B cell (primary cell): Measurements from ENCODE around the genes ZNF418, ZNF606, ZSCAN1, ZNF135, ZNF8, ERVK3-1 and ZNF837.

DNA sequence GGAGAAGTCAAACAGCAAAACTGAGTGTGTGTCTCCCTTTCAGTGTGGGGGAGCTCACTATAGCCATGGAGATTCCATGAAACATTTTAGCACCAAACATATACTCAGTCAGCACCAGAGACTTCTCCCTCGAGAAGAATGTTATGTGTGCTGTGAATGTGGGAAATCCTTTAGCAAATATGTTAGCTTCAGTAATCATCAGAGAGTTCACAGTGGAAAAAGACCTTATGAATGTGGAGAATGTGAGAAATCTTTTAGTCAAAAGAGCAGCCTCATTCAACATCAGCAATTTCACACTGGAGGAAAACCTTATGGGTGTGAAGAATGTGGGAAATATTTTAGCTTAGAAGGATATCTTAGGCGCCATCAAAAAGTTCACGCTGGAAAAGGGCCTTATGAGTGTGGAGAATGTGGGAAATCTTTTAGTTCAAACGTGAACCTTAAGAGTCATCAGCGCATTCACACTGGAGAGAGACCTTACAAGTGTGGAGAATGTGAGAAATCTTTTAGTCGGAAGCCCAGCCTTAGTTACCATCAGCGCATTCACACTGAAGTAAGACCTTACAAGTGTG is 8.3 kb upstream of the ZNF587 start:
- PRO-cap: no peak
- CAGE, long polyA plus RNA: no peak

GRCh38 chr19:57934656-57935714 is at the start of gene ZNF418:
TSS of gene ZNF418 (minus strand) at chr19:57935402.
- PRO-cap: unidirectional peak, minus-strand start at chr19:57935408
- CAGE, long polyA plus RNA: no peak

GRCh38 chr19:58001684-58002632 is 662 bp downstream of the ZNF606 start:
- PRO-cap: bidirectional peak, plus-strand start at chr19:58002192, minus-strand start at chr19:58001995; bidirectional peak, plus-strand start at chr19:58002585, minus-strand start at chr19:58002591
- CAGE, long polyA plus RNA: no peak

DNA sequence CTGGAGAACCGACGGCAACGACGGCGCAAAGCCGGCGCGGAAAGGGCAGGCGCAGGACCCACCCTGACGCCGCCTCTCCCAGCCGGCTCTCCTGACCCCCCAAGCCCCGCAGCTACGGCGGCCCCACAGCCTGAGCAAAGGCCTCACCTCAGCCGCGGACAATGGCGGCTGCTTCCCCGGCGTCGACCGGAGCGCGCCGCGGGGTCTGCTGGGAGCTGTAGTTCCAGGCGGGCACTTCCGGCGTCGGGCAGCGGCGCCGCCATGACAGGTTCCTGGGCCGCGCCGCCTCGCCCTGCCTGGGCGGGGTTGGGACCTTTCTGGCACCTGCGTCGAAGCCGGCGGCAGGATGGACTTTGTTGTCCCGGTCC is at the start of gene ZNF606:
Gene ZNF606, minus strand, starts transcription at position 188 of the 368 bp plus-strand sequence.
- PRO-cap: bidirectional peak, plus-strand start at position 234 of the sequence, minus-strand start at position 163 of the sequence
- CAGE, long polyA plus RNA: start-site peak on the minus strand centred at position 153 of the sequence, 57 bp wide, 176 and 151 reads in 2 replicates; start-site peak on the plus strand centred at position 267 of the sequence, 75 bp wide, 28 and 32 reads in 2 replicates

- PRO-cap: no peak
- CAGE, long polyA plus RNA: no peak
Observed at GRCh38 chr19:58004456-58004933, 1.9 kb upstream of the ZNF606 start.

DNA sequence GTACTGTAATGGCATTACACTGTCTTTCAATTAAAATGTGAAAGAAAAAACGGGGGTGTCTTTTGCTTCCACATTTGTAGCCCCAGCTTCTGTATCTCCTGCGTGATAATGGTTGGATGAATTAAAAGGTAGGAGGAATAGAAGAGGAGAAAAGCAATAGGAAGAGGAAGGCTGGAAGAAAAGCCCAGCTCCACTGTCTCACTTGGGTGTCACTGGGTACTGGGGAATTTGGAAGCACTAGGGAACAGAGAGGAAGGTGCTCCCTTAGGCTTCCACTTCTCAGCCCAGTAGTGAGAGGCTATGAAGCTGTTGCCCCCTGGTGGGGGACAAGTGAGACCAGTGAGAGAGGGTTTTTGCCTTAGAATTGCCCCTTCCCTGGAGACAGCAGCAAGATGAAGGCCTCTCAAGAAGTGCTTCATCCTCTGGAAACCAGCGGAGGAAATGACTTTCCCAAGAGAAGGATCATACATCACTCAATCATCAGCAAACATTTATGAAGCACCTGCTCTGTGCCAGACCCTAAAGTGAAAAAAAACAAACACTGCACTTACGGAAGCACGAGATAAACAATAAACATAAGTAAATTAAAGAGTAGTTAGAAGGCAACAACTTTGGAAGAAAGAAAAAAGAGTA is 4.7 kb upstream of the ZNF606 start:
- PRO-cap: no peak
- CAGE, long polyA plus RNA: no peak

DNA sequence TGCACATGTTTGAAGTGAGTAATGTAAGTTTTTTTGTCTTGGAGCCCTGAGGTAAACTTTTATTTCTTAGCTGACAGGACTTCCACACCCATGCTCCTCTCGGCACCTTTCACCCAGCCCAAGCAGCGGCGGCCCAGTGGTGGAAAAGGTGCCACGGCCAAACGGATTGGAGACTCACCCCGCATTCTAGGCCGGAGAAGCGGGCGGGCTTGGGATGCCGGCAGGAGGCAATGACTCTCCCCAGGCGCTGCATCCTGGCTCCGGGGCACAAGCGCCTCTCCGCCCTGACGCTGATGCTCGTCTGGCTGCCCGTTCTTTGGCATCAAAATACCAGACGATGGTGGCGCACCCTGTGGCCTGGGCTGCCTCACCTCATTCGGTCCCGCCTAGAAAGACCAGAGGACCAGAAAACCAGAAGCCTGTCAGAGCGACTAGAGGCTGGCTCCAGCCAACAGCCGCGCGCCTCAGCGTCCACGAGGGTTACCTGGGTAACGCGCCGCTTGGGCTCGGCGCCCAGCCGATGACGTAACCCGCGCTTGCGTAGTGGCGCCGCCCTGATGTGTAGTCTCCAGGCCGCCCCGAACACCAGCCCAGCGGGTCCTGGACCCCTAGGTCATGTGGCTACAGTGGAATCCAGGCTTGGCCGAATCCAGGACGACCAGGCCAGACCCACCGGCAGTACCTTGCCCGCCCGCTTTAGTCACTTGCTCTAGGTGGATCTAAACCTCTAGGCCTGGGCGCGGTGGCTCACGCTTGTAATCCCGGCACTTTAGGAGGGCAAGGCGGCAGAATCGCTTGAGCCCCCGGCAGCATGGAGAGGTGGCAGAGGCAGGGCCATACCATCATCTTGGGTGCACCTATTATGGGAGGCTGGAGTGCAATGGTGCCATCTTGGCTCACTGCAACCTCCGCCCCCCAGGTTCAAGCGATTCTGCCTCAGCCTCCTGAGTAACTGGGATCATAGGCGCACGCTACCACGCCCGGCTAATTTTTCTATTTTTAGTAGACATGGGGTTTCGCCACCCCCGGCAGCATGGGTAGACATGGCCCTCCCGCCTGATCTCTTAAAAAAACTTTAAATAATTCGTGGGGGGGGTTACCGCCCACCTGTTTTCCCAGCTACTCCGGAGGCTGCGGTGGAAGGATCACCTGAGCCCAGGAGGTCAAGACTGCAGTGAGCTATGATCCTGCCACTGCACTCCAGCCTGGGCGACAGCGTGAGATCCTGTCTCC is 7.1 kb upstream of the ZNF606 start:
- PRO-cap: bidirectional peak, plus-strand start at position 593 of the sequence, minus-strand start at position 396 of the sequence; bidirectional peak, plus-strand start at position 785 of the sequence, minus-strand start at position 793 of the sequence; bidirectional peak, plus-strand start at position 947 of the sequence, minus-strand start at position 936 of the sequence
- CAGE, long polyA plus RNA: no peak

- PRO-cap: bidirectional peak, plus-strand start at chr19:58034025, minus-strand start at chr19:58033798
- CAGE, long polyA plus RNA: no peak
Observed at GRCh38 chr19:58033673-58034655, at the start of gene ZSCAN1. TSS of gene ZSCAN1 (plus strand) at chr19:58034025.

- PRO-cap: bidirectional peak, plus-strand start at chr19:58059346, minus-strand start at chr19:58059166
- CAGE, long polyA plus RNA: no peak
Observed at GRCh38 chr19:58058978-58059384, at the start of gene ZNF135. TSS of gene ZNF135 (plus strand) at chr19:58059282.

DNA sequence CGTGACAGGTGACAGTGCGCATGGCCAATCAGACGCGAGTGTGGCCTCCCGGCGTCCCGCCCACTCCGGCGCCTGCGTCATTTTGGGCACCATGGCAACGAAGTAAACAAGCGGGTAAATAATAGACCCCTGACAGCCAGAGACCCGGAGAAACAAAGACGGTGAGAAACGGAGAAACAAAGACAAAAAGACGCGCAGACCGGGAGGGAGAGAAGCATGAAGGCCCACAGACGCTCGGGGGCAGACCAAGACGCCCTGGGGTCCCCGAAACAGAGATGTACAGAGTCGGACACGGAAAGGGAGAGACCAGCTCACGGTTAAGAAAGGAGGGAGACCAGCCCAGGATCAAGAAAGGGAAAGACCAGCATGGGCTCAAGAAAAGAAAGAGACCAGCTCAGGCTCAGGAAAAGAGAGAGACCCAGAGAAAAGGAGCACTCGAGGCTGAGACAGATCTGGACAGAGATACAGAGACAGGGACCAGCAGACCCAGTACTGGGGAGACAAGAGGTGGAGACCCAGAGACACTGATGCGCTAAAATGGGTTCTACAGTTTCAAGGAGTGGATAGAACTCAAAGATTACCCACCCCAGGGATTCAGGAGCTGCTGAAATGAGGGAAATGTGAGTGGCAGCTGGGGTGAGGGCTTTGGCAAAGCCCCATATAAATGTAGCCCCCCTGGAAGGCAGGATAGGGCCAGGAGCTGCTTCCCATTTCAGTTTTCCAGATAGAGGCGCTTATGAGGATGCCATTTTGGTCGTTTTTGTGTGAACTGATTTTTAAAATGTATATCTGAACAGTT is 496 bp upstream of the ZSCAN18 start:
- PRO-cap: bidirectional peak, plus-strand start at position 185 of the sequence, minus-strand start outside the sequence; bidirectional peak, plus-strand start at position 561 of the sequence, minus-strand start at position 464 of the sequence
- CAGE, long polyA plus RNA: start-site peak on the plus strand centred at position 243 of the sequence, 209 bp wide, 817 and 1,348 reads in 2 replicates

- PRO-cap: no peak
- CAGE, long polyA plus RNA: no peak
Observed at GRCh38 chr19:58118131-58118758, 20.2 kb upstream of the ZSCAN18 start.

GRCh38 chr19:58278388-58279107 is at the start of gene ZNF8:
TSS of gene ZNF8 (plus strand) at chr19:58278955.
- PRO-cap: bidirectional peak, plus-strand start at chr19:58278984, minus-strand start at chr19:58278742
- CAGE, long polyA plus RNA: start-site peak on the minus strand at chr19:58278581-58278636, 17 and 22 reads in 2 replicates; start-site peak on the minus strand at chr19:58278765-58278809, 29 and 16 reads in 2 replicates

DNA sequence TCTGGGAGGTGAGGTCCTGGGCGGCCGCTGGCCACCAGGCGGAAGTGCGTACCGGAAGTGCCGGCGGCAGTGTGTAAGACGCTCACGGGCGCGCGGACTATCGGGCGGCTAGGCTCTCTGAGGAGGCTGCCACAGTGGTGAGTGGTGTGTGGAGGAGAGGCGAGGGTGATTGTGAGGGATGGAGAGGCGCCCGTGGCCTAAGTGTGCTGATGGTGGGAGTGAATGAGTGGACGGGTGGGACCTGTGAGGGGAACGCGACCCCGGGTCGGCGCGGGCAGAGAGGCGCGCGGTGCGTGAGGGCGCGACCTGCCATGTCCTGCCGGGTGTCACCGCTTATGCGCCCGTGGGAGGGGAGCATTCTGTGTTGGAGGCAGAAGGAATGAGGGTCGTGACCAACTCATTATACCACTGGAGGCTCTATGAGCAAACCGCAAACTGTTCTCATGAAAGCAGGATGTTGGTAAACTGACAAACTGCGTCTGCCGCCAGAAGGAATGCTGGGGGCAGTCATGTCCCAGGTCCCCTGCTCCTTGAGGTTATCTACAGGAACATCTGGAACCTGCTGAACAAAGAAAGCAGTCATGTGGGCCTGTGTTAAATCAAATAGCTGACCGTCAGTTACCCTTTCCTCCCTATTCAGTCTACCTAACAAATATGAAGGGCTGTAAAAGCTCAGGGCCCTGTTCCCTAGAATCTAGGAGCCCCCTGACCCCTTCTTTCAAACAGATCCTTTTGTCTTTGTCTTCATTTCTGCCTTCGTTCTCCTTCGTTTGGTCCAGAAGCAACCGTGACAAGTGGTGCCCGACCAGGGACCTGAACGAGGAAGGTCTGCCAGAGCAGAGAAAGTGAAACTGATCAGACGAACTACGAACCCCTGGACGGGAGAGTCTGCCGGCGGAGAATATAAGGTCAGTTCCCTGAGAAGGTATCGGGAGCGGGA is at the start of gene ERVK3-1:
Gene ERVK3-1, plus strand, starts transcription at position 69 of the 940 bp plus-strand sequence.
- PRO-cap: bidirectional peak, plus-strand start at position 69 of the sequence, minus-strand start outside the sequence; bidirectional peak, plus-strand start at position 357 of the sequence, minus-strand start at position 339 of the sequence; bidirectional peak, plus-strand start at position 468 of the sequence, minus-strand start at position 421 of the sequence
- CAGE, long polyA plus RNA: no peak

DNA sequence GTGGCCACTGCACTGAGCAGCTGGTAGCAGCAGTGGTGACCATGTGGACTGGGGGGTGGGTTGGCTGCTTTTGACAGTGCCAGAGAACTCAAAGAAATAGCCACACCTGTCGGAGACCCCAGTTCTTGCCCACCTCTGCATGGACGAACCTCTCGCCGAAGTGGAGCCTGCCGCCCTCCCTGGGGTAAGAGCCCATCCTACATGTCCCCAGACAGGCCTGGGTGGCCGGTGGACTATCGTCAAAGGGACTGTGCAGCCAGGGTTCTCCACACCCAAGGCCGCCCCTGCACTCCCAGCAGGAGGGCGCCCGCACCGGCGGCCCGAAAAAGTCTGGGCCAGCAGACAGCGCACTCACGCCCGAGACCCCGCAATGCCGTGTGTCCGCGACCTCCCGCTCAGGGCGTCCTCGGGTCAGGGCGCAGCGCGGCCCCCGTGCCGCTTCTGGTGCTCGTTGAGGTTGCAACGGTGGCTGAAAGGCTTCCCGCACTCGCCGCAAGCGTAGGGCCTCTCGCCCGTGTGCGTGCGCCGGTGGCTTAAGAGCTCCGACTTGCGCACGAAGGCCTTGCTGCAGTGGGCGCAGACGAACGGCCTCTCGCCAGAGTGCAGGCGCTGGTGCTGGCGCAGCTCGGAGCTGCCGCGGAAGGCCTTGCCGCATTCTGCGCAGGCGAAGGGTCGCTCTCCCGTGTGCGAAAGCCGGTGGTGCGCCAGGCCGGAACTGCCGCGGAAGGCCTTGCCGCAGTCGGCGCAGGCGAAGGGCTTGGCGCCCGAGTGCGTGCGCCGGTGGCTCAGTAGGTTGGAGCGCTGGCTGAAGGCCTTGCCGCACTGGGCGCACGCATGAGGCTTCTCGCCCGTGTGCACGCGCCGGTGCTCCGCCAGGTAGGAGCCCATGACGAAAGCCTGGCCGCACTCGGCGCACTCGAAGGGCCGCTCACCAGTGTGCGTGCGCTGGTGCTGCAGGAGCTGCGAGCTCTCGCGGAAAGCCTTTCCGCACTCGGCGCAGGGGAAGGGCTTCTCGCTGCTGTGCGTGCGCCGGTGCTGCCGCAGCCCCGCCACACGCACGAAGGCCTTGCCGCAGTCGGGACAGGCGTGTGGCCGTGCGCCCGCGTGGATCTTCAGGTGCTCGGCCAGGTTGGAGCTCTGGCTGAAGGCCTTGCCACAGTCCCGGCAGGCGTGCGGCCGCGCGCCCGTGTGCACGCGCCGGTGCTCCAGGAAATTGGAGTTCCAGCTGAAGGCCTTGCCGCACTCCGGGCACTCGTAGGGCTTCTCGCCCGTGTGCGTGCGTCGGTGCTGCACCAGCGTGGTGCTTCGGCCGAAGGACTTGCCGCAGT is 2.9 kb upstream of the A1BG start:
- PRO-cap: no peak
- CAGE, long polyA plus RNA: no peak

DNA sequence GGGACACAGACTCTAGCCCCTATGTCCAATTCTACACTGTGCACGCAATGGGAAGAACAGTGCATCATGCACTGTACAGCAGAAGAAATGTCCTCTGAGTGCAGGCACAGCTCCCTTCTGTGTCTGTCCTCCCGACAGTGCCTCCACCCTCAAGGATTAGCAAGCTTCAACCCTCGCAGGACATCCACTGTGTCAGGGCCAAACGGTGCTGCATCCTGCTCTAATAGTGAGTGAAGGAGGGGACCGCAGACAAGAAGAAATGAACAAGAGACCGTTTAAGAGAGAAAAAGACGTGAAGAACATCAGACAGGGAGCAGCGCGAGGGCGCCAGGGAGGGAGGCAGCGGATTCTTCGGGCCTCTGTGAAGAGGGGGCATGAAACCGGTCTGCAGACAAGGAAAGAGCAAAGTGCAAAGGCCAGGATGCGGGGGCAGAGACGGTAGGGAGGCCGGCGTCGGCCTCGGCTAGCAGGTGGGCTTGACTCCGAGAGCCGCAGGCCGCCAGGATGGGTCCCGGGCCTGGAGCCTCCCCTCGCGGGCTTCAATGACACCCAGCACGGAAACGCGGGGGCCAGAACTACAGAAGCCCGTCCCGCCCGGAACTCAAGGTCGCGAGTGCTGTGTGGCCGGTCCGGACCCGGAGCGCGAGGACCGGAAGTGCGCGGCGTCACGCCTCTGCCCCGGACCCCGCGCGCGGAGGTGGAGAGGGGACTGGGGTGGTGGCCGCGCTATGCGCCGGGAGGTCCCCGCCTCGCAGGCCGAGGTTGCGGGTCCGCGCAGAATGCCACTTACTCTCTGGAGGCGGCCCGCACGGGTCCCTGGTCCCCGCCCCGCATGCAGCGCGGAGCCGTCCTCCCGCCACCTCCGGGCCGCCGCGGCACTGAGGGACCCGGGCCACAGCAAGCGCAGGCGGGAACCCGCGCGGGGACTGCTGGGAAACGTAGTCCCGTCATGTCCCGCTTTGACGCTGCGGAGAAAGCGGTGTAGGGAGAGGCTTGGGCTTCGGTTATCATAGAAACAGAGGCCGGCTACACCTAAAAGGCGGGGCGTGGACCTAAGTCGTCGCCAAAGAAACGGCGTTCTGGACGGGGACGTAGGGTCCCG is at the start of gene ZNF837:
Gene ZNF837, minus strand, starts transcription at position 880 of the 1,102 bp plus-strand sequence.
- PRO-cap: bidirectional peak, plus-strand start at position 681 of the sequence, minus-strand start at position 781 of the sequence; bidirectional peak, plus-strand start outside the sequence, minus-strand start at position 880 of the sequence
- CAGE, long polyA plus RNA: no peak

- PRO-cap: bidirectional peak, plus-strand start at chr19:58381411, minus-strand start at chr19:58381030
- CAGE, long polyA plus RNA: no peak
Observed at GRCh38 chr19:58381253-58381615, 404 bp upstream of the ZNF837 start.

DNA sequence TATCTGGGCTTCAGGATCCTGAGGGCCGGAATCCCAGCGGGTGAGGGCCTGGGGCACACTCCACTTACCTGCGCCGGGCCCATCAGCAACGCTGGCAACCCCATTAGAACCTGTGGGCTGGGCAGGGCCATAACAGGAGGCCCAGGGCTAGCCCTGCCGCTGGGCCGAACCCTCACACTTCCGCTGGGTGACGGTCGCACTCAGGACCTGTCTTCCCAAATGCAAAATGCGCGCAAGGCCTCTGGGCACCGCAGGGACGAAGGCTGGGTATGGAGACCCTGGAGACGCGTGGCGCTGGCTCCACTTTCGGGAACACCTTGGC is 301 bp downstream of the ZNF132 start:
- PRO-cap: no peak
- CAGE, long polyA plus RNA: no peak

- PRO-cap: bidirectional peak, plus-strand start at chr19:58572832, minus-strand start at chr19:58572761
- CAGE, long polyA plus RNA: no peak
Observed at GRCh38 chr19:58572419-58572899, 676 bp downstream of the MZF1 start.